Skeletal muscle satellite cell (primary cell): ENCODE results near the genes CAPG, MAT2A and TMEM150A.

DNA sequence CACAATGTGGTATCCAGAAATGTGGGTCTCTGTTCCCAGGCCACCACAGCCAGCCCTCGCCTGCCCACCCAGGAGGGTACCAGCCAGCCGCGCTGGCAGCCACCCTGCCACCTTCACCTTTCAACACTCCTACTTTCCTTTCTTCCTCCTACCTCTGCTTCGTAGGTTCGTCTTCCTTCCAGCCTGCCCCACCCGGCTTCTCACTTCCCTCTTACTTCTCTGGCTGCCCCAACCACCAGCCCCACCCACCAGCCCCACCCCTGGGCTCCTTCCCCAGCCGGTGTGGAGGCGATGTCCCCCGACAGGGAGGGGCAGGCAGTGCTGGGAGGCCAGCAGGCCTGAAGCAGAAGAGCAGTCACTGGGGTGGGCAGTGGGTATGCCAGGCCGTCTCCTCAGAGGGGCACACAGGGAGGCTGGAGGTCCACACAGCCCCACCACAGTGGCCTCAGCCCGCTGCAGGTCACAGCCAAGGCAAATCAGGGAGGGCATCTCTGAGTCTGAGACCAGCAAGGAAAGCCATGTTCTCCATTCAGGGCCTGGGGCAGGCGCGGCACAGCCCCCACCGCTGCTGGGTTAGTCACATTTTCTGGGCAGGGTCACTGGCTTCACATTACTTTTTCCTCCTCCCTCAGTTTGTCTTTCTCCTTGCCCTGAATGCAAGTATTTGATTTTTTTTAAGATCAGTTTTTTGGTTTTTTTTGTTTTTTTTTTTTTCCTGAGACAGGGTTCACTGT lies at the start of gene CAPG:
CAPG (minus strand) TSS at position 202 of the 734 bp plus-strand sequence.
- CAGE, long polyA plus RNA: no peak

DNA sequence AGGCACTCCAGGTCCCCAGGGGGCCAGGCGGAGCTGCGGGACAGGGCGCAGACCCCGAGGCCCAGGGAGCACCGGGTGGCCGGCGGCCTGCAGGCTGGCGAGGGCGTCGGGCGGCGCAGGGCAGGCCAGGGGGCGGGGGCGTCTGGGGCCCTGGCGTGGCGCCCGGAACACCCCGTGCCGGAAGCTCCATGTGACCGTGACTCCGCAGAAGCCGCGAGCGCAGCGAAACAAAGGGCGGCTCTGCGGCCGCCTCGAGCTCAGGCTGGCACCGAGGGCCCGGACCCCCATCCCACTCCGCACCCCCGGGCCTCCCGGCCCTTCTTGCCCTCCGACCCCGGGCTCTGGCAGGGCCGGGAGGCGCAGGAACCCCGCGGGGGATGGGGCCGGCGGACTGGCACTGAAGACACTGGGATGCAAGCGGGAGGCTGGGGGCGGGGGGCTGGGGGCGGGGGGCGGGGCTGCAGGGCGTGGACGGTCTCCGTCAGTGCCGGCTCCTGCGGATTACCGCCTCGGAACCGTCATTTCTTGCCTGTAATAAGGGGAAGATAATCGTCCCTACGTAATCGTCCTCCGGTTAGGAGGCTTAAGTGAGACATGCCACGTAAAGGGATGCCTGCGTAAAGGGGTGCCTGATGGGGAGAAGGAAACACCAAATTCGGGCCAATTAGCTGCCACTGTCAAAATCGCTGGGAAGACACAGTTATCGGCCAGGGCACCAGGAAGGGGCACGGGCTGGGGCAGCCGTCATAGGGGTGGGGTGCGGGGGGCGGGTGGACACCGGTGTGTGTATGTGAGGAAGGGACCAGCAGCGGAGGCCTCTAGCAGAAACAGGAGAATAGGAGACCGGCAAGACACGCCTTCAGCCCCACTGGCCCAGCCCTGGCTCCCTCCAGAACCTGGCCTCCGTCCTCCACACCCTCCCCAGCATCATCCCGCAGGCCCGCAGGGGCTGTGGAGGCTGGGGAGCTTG lies 19.3 kb downstream of the SH2D6 start:
- CAGE, long polyA plus RNA: no peak

DNA sequence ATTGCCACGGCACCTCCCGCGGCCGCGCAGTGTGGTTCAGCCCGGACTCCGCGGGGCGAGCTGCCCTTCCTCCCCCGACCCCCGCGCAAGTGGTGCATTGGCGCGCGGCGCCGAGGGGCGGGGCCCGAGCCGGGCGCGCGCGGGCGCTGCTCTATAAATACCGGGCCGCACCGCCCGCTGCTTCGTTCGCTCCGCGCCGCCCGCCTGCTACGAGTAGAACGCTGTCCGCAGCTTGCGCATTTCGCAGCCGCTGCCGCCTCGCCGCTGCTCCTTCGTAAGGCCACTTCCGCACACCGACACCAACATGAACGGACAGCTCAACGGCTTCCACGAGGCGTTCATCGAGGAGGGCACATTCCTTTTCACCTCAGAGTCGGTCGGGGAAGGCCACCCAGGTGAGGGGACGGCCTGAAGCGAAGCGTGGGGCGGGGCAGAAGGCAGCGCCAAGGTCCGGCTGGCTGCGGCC lies at the start of gene MAT2A:
MAT2A (plus strand) TSS at position 185 of the 466 bp plus-strand sequence.
- CAGE, long polyA plus RNA: no peak

GRCh38 chr2:85539450-85540211 lies 663 bp downstream of the MAT2A start:
- CAGE, long polyA plus RNA: no peak

- CAGE, long polyA plus RNA: no peak
Measured at GRCh38 chr2:85546644-85547633, 8.0 kb downstream of the MAT2A start.

GRCh38 chr2:85577720-85578784 lies 666 bp downstream of the VAMP8 start:
- CAGE, long polyA plus RNA: no peak

DNA sequence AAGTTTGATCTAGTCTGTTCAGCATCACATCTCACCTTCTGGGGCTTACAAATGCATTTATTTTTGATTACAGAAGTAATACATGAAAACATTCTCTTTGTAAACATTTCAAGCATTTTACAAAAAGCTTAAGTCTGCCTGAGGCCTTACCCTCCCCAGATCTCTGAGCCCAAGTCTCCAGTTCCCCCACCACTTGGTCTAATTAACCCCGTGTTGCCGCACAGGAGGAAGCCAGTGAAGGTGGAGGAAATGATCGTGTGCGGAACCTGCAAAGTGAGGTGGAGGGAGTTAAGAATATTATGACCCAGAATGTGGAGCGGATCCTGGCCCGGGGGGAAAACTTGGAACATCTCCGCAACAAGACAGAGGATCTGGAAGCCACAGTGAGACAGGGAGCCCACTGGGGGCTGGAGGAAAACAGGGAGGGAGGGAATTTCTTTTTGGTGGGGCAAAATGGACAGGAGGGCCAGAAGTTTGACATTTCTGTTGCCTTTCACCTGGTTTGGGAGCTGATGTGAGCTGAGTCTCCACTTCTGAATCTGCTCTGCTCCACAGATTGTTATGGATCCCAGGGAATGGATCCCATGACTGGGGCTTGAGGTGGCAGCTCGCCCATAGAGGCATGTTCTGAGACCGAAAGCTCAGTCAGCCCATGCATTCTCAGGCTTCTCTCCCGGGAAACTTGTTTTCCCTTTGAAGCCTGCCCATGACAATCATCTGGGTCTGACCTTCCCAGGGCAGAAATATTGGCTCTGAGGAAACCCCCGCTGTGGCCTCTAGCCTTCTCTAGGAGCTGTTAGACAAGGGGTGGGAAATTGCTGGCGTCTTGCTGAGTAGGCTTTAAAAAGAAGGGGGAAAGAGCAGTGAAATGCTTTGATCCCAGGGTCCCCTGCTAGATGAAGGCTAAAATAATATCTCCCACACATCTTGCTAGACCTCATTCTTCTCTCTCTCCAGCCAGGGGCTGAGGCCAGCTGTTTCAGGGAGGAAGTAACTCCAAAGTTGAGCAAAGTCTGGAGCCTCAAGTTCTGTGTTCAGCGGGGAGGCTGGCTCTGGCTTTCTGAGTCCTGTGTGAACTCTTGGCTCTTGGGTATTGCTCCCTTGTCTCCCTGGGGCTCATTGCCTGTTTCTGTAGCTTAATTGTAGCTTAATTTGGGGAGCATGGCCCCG lies 1.8 kb downstream of the VAMP8 start:
- CAGE, long polyA plus RNA: no peak

DNA sequence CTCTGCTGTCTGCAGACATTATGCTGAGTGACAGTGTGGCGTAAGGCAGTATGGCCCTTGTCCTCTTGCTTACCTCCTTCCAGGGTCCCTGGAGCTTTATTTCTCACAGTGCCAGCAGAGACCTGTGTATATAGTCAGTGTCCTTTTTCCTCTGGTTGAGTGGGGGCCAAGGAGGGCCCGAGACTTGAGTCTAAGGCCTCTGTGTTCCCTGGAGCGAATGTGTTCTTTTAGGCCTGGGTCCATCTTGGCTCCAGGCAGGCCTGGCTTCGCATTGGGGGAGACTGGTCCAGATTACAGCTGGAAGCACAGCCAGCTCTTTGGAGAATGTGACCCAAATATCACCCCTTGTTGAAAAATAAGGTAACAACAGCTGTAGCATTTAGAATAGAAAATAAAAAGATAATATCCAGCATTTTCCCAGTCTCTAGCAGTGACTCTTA lies 5.0 kb downstream of the VAMP5 start:
- CAGE, long polyA plus RNA: no peak

DNA sequence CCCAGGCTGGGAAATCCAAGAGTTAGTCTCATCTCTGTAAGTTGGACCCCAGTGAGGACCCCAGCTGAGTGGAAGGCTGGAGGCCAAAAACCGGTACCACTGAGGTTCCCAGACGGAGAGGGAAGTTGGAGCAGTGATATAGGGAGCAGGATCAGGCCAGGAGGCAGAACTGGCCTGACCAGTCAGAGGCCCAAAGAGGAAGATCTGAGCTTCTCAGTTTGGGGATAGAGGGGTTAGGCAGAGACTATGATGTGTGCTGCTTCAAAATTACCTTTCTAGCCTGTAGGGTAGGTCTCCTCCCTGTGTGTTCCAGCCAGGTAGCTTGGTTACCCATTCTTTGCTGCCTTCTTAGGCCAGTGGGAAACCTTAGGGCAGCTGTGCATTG lies 4.6 kb upstream of the RNF181 start:
- CAGE, long polyA plus RNA: no peak

DNA sequence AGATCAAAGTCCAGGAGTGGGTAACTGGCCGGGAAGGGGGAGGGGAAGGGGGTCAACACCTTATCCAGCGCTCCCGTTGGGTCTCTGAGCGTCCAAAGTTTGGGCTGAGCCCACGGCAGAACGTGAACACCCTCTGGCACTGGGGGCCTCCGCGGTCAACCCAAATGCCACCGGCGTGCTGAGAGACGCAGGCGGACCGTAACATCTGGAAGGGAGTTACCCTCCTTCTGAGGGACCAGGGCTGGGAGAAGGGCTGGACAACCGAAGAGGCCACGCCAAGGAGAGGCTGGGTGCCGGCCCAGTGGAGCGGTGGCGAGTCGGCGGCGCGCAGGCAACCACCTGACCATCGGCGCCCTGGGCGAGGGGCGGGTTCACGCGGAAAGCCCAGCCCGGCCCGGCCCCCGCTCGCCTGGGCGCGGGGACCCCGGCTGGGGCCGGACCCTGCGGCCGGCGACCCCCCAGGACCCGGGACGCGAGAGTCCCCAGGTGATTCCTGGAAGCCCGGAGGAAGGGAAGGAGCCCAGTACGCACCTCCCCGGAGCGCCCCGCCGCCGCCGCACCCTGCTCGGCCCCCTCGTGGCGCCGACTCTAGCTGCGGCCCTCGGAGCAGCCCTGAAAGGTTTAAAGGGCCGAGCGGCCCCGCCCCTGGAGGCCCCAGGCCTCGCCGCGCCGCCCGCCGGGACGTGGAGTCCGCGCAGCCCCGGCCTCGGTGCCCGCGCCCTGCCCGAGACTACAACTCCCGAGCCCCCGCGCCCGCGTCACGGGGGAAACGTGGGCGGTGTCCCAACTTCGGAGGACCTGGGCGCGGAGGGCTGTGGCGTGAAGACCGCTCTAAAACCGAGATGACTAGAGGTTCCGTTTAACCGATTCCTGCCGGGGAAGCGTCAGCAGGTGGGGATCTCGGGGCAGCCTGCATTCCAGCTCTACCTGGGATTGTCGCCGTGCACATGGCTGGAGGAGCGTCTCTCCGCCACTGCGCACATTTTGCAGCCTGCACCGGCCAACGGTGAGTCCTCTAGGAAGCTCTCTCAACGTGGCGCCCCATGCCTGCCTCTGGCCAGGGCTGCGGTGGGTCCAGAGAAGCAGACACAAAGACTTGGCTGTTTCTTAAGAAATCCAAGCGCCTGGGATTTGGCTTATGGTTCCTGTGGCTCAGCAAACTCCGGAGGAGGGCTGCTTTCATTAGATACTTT lies at the start of gene TMEM150A:
TMEM150A (minus strand) TSS at position 623 of the 1,193 bp plus-strand sequence.
- CAGE, long polyA plus RNA: start-site peak on the minus strand centred at position 592 of the sequence, 10 bp wide, 92 and 75 reads in 2 replicates

DNA sequence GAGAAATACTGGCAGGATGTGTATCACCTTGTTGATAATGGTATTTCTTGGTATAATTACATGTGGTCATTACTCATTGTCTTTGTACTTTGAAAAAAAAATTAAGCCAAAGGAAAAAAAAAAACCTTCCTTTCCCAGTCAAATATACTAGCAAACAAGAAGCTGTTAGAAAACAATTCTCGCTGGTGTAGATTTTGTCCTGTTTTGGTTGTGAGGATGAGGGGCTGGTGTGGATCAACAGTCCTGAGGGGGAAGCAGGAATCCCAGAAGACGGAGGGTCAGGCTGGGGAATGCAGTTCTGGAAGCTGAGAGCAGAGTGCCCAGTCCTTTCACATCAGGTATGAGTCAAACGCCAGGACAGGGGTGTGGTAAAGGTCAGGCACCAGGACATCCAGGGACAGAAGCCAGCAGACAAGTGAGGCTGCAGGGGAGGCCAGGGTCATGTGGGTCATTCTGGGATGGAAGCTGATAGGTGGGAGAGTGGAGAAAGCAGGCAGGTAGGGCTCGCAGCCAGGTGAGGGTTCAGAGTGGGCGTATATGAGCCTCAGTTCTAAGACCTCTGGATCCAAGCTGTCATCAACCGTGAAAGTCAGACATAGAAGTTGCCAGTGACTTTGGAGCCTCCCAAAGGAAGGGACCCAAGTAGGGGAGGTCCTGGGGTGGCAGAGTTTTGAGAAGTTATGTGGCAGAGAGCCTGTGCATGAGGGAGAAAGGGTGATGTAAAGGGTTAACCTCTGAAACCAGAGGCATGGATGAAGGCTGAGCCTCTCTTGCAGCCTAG lies 12.8 kb upstream of the GNLY start:
- CAGE, long polyA plus RNA: no peak

DNA sequence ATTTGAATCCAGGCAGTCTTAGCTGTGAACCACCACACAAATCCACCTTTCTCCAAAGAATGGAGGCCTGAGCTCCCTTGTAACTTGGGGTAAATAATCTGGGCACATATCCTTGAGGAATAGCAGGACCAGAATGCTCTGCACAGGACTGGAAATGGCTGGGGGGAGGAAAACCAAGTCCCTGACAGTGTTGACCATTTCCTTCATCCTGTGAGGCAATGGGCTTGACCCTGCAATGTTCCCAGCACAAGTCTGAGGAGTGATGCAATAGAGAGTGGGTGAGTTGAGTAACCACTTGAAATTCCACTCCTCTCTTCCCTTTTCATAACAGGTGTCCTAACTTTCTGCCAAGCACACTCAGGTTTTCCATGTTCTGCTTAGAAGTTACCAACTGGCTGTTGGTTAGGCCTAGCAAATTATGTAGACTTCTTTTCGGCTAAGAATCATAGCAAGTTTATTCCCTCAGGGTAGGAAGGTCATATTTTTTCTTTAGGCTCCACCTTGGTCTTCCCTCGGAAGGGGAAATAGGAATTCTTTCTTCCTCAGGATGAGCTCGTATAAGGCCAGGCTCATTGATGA lies 11.4 kb downstream of the GNLY start:
- CAGE, long polyA plus RNA: no peak

GRCh38 chr2:85712165-85712689 lies 18.1 kb downstream of the GNLY start:
- CAGE, long polyA plus RNA: no peak

DNA sequence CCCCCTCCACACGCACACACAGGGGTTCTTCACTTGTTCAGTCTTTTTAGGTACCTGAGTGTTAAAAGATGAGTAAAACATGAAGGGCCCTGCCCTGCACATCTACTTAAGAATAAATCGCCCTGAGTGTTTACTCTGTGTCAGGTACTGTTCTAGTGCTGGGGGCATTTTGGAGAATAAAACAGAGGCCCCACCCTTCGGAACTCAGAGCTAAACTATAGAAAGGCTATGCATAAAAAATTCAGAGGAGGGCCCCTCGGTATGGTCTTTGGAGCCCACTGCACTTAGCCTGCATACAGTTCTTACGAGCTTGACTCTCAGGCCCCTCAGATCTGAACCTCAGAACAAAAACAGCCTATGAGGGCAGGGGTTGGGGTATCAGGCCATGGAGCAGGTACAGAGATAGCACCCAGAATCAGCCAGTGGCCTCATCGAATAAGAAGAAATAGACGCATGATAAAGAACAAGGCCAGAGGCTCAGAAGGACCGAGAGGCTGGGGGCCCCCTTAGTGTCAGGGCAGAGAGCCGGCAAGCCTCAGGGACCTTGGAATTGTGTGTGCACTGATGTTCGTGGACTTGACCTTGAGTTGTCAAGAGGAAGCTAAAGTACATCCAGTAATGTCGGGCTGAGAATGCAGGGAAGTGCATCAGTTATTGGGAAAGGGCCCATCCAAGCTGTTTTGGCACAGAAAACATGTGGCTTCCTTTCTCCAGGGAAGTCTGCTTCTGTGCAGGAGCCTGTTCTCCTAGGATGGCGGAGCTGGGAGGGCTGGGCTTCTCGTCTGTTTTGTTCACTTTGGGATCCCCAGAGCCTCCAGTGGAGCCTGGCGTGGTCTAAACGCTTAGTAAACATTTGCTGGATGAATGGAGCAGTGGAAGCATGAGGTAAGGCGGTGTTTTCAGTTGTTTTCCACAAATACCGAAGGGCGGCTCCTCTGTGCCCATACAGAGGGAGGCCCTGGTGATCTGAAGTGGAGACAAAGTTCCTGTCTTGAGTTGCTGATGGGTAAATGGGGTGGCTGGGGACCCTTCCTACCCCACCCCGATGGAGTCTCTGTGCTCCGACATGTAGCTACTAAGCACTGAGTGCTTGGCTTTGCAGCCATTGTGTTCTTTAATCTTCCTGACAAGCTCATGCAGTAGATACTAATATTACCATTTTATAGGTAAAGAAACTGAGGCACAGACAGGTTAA lies 23.6 kb downstream of the ATOH8 start:
- CAGE, long polyA plus RNA: no peak

DNA sequence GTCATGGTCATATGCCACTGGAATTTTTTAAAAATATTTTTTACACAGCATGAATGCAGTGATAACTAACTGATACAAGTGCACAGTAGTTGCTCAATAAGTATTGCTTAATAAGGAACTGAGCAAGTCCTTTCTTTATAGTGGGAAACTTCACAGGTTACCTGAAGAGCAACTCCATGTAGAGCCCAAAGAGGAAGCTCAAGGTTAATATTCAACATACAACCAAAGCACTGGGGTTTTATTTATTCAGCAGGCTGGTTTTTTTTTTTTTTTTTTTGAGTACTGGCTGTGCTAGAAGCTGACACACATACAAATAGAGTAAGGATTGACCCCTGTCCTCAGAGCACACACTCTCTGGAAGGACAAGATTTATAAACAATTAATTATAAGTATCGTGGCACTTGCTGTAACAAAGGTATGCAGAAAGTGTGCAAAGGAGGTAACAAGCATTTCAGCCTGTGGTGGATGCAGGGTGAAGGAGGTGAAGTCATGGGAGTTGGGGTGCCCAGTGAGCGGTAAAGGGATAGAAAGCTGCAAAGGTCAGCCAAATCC lies 52.7 kb downstream of the ATOH8 start:
- CAGE, long polyA plus RNA: no peak

- CAGE, long polyA plus RNA: no peak
Measured at GRCh38 chr2:85827504-85827776, 61.4 kb downstream of the ST3GAL5 start.

DNA sequence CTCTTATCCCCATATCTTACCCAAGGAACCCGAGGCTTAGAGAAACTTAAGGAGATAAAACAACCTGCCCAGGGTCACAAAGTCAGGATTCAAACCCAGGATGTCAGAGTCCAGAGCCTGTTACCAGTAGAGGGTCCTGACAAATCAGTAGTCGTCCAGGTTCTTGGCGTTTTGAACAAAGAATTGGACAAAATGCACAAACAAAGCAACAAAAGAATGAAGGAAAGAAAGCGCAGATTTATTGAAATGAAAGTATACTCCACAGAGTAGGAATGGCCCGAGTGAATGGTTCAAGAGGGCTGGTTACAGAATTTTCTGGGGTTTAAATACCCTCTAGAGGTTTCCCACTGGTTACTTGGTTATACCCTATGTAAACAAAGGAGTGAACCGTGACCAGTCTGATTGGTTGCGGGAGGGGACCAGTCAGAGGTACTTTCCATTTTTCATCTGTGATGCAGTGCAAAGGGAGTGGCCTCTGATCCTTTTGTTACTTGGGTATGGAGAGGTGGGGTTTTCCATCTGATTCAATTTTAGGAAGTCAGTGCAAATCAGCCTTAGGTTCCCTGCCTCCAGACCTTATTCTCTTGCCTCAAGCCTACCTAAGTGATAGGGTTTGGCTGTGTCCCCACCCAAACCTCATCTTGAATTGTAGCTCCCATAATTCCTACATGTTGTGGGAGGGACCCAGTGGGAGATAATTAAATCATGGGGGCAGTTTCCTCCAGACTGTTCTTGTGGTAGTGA lies 5.7 kb upstream of the ST3GAL5 start:
- CAGE, long polyA plus RNA: no peak

DNA sequence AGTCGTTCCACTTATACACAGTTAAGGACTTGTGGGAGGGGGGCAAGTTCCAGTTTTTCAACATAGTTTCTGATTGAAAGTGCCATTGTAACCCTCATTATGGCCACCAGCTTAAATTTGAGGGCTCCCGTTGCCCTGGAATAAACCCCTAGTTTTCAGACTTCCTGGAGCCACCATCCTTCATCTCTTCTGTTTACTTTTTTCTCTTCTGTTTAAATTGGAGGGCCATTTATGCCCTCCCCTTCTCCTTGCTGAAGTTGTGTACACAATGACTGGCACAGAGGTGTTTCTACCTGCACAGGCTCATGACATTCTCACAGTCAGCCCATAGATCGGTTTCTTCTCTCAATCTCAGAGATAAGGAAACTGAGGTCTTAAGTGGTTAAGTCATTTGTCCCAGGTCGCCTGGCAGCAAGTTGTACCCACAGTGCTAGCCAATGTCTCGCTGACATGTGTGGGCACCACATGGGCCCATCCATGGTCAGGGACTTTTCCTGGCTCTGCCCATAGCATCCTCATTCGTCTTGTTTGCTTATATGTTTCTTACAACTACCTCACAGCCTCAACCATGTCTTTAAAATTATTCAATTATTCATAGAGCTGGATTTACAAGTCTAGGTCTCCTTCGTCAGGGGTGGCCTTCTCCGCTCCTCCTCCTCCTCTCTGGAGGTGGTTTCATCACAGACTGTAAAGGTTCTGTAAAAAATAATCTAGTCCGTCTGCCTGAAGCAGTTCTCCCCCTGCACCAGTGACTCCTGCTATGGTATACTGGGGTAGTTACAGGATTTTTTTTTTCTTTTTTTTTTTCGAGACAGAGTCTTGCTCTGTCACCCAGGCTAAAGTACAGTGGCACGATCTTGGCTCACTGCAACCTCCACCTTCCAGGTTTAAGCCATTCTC lies 66.3 kb upstream of the ST3GAL5 start:
- CAGE, long polyA plus RNA: no peak

DNA sequence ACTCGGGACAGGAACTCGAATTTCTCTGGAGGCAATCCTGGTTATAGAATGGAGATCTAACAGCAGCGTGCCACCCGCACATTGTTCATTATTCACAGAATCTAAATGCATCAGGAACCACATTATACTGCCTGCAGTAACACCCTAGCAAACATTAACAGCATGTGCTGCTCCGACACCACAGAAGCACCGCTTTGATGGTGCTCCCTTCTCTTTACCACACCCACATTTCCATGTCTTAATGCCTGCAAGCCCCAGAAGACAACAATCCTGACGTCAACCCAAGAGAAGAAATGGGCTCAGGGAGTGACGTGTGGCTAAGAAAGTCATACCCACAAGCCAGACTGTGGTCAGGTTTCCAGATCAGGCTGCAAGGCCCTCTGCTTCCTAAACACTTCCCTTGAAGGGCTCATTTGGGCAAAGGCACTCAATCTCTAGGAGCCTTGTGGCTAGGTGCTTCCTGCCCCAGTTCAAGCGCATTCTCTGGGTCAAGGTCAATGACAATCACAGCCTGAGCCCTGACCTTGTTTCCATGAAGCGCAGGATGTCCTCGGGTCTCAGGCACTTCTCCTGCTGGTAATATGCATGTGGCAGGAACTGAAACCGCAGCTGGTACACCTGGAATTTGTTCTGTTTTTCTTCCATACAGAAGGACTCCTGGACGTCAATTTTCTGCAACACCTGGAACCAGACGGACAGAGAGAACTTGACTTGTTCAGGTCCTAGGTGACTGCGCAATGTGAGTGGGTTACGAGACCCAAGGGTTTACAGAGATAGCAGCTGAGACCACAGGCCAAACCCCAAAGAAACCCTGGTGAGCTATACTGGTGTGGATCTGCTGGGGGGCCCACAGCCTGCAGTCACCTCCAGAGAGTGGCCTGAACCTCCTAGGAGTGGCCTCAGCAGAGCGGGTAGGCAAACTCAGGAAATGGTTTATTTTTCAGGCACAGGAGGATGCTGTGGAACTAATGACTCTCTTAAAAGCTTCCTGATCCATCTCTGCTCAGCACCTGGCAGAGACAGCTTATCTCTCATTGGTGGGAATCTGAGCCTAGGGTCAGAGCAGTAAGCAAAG lies 67.2 kb downstream of the POLR1A start:
- CAGE, long polyA plus RNA: no peak

DNA sequence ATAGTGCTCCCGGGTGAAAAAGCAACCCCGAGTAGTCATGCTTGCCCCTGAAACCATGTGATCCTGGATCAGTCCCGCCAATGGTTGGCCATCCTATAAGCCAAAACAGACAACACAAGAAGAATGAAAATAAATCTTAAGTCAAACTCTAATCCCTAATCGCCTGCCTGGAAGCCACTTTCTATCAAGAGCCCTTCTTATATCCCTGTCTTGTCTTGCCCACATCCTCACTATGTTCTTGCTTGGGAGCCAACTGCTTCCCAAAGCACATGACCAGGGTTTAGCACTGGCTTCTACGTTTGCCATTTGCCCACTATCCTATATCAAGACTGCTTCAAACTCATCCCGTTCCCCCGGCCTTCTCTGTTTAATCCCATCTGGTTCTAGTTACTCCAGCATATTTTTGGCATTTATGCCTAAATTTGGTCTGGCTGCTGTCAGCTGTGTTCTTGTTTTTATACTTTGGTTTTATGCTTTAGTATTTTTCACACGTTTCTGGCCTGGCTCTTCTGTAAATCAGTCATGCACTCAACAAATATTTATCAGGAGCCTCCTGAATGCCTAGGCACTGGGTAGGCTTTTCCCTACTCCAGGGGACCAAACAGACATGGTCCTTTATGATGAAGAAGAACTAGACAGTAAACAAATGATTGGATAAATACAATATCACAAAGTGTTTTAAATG lies 40.2 kb downstream of the POLR1A start:
- CAGE, long polyA plus RNA: no peak